Temporal lobe (tissue), 2 donors: ENCODE measurements around a stretch of chr22.

- RAMPAGE, long total RNA: no peak
Observed at GRCh38 chr22:44455577-44456111, 42.4 kb downstream of the RTL6 start.

GRCh38 chr22:44595655-44596649 lies 97.9 kb upstream of the RTL6 start:
- RAMPAGE, long total RNA: no peak

- RAMPAGE, long total RNA: no peak
Observed at GRCh38 chr22:44698549-44698892, 3.5 kb upstream of the PRR5 start.

- RAMPAGE, long total RNA: no peak
Observed at GRCh38 chr22:44755456-44755807, 3.1 kb downstream of the ARHGAP8 start.

GRCh38 chr22:44931065-44931616 lies 78.7 kb downstream of the PHF21B start:
- RAMPAGE, long total RNA: no peak

DNA sequence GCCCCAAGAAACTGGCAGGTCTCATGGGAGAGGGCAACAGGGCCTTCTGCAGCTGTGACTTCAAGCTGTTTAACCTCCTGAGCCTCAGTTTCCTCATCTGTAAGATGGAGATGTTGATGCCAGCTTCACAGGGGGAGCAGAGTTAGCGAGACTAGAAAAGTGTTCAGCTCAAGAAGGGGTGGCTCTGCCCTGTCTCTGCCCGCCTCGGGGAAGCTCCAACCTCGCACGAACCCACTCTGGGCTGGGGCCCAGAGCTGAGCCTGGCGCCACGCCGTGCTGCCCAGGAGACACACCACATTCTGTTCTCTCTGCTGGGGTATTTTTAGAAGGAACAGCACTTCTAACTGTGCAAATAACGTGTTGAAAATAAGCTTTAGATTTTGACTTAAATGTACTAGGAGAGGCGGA lies 74.1 kb downstream of the PHF21B start:
- RAMPAGE, long total RNA: no peak

GRCh38 chr22:44972215-44972957 lies 37.4 kb downstream of the PHF21B start:
- RAMPAGE, long total RNA: no peak

GRCh38 chr22:44987502-44987998 lies 22.3 kb downstream of the PHF21B start:
- RAMPAGE, long total RNA: no peak

DNA sequence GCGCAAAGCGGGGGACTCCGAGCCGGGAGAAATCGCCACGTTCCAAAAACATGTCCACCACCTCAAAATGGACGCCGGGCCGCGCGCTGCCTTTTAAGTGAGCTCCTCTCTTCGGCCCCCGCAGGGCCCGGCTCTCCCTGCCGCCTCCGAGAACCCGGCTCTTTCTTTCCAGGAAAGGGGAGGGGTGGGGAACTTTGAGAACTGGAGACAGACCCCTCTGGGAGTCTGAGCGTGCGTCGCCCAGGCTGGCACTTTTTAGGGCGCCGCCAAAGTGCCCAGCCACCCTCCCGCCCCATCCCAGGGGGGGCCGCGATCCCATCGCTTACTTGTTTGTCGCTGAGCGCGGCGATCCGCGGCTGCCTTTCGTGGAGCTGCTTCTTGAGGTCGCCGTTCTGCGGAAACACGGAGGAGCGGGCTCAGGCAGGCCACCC lies 1.6 kb downstream of the PHF21B start:
- RAMPAGE, long total RNA: no peak

GRCh38 chr22:45072162-45072690 lies 62.4 kb upstream of the PHF21B start:
- RAMPAGE, long total RNA: no peak

- RAMPAGE, long total RNA: no peak
Observed at GRCh38 chr22:45151284-45151855, 12.4 kb upstream of the NUP50 start.

DNA sequence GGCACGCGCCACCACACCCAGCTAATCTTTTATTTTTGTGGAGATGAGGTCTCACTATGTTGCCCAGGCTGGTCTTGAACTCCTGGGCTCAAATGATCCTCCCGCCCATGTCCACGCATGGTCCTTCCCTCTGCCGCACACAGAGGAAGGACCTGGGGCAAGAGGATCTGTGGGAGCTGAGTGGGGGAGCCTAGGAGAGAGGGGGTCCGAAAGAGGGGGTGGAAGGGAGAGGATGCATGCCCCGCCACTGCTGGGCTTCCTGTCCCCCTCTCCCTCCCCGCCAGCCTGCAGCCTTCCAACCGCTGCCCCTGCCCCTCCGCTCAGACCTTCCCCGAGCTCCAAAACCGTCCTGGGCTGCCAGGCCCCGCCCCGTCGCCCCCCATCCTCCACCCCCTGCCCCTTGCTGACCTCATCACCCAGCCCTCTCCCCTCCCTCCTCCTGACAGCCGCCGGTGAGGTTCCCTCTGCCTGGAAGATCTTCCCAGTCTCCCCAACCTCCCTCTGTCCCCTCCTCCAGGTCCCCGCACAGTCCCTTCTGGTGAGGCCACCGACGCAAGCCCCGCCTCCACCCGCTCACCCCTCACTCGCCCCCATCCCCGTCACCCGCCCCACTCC lies 16.7 kb upstream of the UPK3A start:
- RAMPAGE, long total RNA: no peak

- RAMPAGE, long total RNA: no peak
Observed at GRCh38 chr22:45322672-45323465, 13.1 kb downstream of the FAM118A start.

DNA sequence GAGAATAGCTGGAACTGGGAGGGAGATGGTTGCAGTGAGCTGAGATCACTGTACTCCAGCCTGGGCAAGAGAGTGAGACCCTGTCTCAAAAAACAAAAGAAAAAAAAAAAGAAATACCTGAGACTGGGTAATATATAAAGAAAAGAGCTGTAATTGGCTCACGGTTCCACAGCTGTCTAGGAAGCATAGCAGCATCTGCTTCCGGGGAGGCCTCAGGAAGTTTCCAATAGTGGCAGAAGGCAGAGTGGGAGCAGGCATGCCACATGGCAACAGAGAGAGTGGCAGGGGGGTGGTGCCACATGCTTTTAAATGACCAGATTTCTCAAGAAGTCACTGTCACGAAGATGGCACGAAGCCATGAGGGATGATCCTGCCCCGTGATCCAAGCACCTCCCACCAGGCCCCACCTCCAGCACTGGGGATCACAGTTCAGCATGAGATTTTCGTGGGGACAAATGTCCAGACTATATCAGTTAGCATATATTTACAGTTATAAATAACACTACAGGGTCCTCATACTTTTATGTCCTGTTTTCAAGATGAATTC lies 19.0 kb downstream of the FAM118A start:
- RAMPAGE, long total RNA: no peak

- RAMPAGE, long total RNA: no peak
Observed at GRCh38 chr22:45329485-45330093, 19.9 kb downstream of the FAM118A start.

DNA sequence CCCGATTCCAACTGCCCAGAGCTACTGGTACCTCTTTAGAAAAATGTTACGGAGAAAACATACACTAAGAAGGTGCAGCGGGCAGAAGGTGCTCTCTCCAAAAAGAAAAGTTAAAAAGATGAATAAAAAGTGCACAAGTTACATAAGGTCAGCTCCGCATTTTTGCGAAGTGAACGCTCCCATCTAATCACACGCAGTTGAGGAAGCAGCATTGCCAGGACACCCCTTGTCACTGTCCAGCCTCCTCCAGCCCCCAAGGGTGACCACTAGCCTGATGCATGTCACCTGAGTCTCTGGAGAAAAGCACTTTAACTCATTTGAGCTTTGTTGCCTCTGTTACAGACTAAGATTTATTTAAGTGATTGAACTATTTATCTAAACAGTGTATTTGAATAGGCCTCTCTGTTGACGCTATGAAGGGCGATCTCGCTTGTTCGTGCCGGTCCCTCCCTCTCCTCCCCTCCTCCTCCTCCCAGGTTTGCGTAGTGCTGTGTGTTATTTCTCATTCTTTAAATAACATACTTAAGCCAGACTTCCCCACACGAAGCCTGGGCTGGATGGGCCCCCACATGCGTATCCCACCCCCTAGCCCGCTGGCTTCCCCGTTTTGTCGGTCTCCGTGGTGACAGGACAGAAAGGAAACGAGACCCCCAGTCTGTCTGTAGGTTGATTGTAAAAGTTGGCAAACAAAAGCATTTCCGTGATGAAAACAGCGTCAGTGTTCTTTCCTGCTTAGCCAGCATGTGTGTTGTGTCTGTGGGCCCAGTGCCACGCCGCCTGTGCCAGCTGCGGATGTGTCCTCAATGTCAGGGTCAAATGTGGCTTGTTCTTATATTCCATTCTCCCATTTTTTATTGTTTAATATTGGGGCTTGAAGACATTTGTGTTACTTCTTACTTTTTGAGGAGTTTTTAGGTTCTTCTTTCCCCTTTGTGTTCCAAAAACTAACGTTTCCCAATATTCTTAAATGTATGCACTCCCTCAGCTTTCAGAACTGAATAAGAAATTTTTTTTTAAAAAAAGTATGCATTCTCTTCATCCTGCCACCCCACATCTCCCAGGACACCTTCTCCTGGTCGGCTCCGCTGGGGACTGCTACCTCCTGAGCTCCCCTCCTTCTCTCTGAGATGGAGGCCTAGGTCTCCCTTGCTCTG lies 27.2 kb downstream of the FAM118A start:
- RAMPAGE, long total RNA: no peak

- RAMPAGE, long total RNA: no peak
Observed at GRCh38 chr22:45423937-45424664, 10.6 kb downstream of the RIBC2 start.

DNA sequence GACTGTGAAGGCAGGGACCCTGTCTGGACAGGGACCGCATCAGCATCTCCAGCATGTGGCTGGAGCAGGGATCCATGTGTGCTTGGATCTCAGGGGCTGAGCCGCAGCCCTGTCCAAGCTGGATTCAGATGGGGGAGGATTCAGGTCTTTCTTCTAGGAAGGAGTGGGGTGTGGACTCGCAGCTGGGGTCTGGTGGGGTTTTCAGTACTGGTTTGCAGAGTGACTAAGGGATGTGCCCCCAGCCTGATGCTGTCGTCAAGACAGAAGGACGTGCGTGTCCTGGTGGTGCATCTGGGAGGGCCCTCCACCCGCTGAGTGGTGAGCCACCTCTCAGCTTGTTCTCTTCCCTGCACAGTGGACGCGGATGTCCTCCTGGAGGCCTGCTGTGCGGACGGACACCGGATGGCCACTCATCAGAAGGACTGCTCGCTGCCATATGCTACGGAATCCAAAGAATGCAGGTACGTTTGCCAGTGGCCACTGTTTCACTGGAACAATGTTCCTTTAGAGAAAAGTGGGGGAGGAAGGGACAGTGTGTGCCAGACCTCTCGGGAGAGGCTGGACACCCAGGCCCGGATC lies 15.7 kb downstream of the FBLN1 start:
- RAMPAGE, long total RNA: no peak

DNA sequence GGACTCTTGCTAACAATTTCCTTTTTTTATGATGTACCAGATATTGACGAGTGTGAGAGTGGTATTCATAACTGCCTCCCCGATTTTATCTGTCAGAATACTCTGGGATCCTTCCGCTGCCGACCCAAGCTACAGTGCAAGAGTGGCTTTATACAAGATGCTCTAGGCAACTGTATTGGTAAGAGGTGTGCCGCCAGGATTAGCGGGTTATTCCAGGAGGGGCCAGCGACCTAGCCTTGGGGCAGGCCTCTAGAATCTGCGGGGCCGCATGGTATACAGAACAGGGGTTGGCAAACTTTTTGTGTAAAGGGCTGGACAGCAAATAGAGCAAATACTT lies 32.4 kb downstream of the FBLN1 start:
- RAMPAGE, long total RNA: no peak

DNA sequence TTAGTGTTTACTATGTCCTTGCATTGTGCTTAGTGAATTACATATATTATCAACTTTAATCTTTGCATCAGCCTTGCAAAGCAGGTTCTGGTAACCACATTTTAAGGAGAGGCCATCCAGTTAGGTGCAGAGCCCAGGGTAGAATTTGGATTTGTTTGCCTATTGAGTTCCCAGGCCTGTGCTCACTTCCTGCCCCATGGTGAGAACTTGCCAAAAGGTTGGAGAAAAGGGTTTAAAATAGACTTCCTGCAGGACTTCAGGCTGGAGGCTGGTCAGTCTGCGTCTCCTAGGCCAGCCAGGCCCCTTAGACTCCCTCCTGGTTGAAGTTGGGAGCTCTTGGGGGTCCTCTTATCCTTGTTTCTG lies 72.1 kb downstream of the ATXN10 start:
- RAMPAGE, long total RNA: no peak